ENCODE measurements around the genes PCDHA6, PCDHAC1, PCDHB16, PCDHB13, PCDHGB3 and HDAC3.

- RRBS = no CpG with 5 or more reads among the region's 5 CpGs
These were observed 9.5 kb downstream of the SLC35A4 start for GRCh38 chr5:140573949-140574705.

- RRBS = no CpG with 5 or more reads among the region's 6 CpGs
These were observed 31.8 kb downstream of the SLC35A4 start for GRCh38 chr5:140595902-140597298.

DNA sequence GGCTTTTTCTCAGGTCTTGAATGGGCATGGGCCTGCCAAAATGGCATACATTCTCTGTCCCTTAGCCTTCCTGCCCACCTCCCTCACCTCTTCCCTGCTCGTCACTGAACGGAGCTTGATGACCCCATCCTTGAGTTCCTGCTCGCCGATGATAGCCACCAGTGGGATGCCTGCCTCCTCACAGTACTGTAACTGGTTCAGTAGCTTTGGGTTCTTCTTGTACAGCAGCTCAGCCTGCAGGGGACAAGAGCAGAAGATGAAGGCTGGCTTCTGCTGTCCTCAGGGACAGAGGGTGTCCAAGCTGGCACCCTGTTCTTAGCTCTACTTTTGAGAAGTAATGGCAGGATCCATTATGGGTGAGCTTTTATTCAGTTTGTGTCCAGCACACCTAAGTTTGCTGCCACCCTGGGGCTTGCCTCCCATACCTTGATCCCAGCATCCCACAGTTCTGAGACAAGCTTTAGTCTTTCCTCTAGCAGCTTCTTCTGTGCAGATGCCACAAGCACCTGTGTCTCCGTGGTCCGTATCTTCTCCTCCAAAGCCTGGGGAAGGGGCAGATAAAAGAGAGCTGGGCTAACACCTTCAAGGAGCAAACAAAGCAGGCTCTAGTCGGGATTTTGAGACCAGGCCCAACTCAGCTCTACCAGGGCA, 1.3 kb upstream of the DND1 start:
- RRBS = no CpG with 5 or more reads among the region's 7 CpGs

DNA sequence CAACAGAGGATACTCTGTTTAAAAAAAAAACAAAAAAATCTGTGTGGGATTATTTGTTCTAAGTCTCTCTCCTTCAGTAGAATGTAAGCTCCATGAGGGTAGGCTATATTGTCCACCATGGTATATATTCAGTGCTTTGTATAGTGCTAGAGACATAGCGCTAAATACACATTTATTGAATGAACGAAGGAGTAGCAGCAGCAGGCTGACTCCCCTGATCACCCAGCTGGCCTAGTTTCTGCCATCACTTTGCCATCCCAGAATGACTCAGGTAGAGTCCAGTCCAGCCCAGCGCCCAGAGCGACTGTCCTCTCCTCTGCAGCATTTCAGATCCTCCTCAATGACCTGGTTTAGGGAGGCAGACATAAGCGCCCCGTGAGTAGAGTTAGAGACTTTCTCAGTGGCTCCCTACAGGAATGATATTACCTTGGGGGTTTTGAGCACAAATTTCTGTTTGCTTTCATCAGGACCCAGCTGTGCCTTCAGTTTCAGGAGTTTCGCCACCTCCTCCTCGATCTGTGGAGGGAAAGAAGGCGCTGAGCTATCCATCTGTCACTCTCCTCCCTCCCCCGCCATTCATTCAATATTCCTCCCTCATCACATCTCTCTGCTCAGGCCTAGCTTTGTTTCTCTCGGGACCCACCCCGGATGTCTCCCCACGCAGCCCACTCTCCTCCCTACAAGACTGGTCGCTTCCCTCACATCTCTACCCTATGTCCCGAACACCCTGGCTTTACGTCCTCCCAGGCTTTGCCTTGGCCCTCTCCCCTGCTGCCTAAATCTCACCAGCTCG, 545 bp downstream of the HARS1 start:
- RRBS = no CpG with 5 or more reads among the region's 17 CpGs

DNA sequence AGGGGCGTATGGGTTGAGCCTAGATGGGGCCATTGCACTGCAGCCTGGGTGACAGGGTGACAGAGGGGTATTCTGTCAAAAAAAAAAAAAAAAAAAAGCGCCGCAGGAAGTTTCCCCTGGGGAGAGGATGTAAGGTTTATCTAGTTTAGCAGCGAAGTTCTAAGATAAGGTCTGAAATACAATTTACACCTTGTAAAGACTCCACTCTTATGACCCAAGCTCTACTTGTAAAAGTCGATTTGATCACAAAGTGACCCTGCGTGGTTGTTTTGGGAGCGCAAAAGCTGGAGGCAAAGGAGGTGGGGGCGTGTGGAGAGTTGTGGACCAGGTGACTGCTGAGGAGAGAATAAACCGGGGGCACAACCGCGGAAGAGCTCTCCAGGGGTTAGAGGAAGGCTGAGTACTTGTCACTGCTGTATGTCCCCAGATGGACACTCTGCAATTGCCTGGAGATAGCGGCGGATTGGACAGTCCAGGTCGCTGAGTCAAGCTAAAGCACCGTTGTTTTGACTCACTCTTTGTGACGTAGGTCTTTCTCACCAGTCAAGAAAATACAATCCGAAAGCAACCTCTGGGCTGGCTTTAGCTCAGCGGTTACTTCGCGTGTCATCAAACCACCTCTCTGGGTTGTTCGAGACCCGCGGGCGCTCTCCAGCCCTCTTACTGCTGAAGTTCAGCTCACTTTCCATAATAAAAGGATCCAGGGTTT, 25.5 kb downstream of the ZMAT2 start:
- RRBS = no CpG with 5 or more reads among the region's 24 CpGs

GRCh38 chr5:140827682-140828776, at the start of gene PCDHA6:
PCDHA6 (plus strand) TSS chr5:140827960.
- RRBS = 17% methylated on average over 3 of the region's 46 CpGs

DNA sequence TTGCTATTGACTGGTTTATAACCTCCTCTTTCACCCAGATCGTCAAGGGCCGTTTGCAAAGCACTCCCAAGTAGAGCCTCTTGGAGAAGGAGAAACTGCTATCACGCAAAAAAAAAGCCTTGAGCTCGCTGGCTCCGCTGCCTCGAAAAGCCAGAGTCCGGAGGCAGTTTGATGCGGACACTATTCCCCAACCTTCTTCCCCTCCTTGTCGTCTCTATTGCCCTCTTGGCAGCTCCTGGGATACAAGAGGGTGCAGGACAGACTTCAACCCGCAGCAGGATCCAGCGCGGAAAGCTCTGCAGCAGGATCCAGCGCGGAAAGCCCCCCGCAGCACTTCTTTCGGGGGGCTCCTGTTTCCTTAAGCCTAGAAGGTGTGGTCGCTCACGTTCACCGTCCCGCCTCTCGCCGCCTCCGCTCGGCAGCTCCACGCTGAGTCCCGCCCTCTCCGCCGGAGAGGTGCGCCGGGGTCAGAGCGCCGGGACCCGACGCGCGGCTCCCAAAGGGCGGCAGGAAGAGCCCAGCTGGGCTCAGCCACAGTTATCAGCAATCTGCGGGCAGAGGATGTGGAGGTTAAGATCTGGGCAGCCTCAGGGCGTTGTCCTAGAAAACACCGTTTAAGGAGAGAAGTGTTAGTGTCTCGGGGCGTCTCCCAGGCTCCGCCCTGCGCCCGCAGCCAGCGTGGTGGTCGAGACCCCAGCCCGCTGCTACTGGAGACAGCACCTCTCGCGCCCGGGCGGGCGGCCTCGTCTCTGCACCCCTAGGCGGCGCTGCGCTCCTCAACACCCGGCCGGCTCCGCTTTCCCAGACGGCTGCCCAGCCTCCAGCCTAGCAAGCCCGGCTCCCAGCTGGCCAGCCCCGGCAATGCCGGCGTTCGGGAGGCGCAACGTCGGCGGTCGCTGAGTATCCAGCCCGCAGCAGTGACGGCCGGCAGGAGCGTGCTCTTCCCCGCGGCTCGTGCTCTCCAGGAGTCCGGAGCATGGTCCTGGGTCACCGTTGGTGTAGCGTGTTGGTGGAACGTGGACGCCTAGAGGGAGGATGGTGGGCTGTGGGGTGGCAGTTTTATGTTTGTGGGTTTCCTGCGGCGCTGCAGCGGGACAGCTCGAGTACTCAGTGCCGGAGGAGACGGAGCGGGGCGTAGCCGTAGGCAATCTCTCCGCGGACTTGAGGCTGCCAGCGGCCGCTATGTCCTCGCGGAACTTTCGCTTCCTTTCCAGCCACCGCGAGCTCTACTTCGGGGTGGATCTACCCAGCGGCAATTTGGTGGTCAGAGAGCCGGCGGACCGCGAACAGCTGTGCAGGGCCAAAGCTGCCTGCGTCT, at the start of gene PCDHAC1:
Gene PCDHAC1, plus strand, starts transcription at position 442 of the 1,318 bp plus-strand sequence.
- RRBS = 12% methylated on average over 28 of the region's 108 CpGs

- RRBS = no CpG with 5 or more reads among the region's 5 CpGs
These were observed 1.9 kb upstream of the PCDHAC2 start for GRCh38 chr5:140964250-140964984.

DNA sequence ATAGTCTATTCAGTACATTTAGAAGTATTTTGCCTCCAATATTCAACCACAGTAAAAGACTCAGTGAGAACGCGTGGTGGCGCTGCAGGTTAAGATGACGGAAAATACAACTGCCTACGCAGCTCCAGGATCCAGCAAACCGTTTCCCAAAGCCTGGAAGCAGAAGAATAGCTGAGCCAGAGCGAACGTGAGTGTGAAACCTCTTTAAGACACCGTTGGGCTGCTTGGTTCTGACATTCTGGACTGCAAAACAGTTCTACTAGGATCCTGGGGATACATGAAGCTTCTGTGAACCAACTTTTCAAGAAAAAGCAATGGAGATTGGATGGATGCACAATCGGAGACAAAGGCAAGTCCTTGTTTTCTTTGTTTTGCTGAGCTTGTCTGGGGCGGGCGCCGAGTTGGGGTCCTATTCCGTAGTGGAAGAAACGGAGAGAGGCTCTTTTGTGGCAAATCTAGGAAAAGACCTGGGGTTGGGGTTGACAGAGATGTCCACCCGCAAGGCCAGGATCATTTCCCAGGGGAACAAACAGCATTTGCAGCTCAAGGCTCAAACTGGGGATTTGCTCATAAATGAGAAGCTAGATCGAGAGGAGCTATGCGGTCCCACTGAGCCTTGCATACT, at the start of gene PCDHB16:
Gene PCDHB16, plus strand, starts transcription at position 142 of the 625 bp plus-strand sequence.
- RRBS = no CpG with 5 or more reads among the region's 18 CpGs

GRCh38 chr5:141213871-141214187, at the start of gene PCDHB13:
PCDHB13 (plus strand) TSS chr5:141213919.
- RRBS = no CpG with 5 or more reads among the region's 9 CpGs

GRCh38 chr5:141369939-141370361, at the start of gene PCDHGB3:
PCDHGB3 (plus strand) TSS chr5:141370242.
- RRBS = no CpG with 5 or more reads among the region's 8 CpGs

GRCh38 chr5:141422371-141422606, 1.4 kb downstream of the PCDHGA11 start:
- RRBS = no CpG with 5 or more reads among the region's 4 CpGs

DNA sequence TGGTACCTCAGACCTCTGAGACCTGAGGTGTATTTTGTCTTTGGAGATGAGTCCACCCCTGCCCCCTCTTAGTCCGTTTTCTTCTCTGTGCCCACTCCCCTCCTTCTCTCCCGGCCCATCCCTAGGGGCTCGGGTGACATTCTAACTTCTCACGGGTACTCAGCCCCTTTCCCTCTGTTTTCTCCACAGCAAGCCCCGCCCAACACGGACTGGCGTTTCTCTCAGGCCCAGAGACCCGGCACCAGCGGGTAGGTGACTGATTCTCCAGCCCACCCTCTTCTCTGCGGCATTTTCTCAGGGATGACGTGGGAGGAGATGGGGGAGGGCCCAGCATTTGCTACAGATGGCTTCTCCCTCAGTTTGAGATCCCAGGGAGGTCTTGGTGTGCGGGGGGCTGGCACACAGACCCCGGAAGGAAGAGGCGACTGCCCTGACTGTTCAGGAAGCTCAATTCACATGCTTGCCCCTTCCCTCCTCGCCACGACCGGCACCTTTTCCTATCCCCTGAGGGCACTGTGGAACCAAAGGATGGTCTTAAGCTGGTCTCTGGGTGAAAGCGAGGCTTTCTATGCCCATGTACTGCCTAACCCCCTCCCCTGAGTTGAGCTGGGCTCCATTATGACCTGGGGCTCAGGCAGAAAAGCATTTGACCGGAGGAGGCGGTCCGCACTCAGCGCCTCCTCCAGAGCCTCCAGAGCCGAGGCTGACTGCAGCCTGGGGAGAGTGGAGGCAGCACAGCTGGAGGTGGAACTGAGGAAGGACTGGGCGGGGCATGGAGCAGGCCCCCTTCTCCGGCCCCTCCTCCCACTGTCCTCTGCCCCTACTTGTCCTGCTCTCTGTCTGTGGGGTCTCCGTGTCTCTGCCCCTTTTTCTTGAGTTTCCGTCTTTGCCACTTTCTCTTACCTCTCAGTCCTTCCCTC, 6.0 kb downstream of the PCDHGC5 start:
- RRBS = 80% methylated on average over 9 of the region's 27 CpGs

DNA sequence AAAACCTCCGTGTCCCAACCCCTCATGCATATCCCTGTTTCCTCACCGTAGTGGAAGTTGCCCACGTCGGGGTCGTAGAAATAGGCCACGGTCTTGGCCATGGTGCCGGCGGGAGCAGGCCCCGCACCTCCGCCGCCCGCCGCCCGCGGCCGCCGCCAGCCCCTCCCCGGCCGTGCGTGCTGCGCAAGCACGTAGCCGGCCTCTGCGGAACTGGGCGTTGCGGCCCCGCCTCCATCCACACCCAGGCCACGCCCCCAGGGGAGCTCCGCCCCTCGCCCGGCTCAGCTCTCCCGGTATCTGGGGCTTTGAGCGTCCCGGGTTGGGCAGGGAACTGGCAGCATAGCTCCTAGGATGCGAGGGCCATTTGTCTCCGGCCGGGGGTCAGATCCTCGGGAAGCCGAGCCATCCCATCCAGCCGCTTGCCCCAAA, at the start of gene HDAC3:
Gene HDAC3, minus strand, starts transcription at position 160 of the 429 bp plus-strand sequence.
- RRBS = 2% methylated on average over 28 of the region's 40 CpGs

- RRBS = no CpG with 5 or more reads among the region's 18 CpGs
These were observed 21.0 kb downstream of the PCDH1 start for GRCh38 chr5:141856954-141857807.

GRCh38 chr5:141859863-141860302, 18.3 kb downstream of the PCDH1 start:
- RRBS = no CpG with 5 or more reads among the region's 5 CpGs

DNA sequence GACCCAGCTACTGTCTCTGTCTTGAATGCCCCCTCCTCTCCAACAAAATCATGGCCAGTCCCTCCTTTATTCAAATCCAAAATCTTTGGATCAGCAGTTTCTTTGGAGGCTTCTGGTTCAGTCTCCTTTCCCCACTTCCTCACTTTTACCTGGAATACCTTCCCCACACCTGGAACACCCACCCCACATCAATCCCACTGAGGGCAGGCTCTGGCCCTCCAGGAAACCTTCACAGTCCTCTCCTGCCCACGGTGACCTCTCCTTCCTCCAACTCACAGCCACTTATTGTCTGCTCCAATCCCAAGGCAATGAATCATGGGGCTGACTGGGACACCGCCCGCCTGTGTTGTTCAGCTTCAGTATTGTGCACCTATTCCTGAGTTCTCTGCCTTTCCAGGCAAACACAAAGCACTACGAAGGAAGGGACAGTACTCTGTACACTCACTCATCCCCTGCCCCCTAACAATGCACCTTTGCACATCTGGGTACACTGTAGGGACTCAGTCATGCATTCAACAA, 7.4 kb downstream of the PCDH1 start:
- RRBS = no CpG with 5 or more reads among the region's 4 CpGs

DNA sequence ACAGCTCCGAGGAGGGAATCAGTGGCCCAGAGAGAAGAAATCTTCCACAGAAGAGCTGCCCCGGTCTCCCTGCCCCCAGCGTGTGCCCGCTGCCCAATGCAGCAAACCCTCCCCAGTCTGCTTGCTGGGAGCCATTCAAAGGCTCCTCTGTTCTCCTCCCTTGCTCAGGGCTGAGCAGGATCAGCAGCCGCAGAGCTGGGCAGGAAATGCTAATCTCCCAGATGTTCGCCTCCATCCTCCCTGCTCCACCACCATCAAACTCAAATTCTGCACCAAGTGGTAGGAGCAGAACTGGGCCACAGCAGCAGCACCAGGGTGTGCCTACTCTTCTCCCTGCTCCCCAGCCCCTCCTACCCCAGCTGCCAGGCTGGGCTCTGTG, 1.7 kb upstream of the PCDH1 start:
- RRBS = no CpG with 5 or more reads among the region's 6 CpGs

DNA sequence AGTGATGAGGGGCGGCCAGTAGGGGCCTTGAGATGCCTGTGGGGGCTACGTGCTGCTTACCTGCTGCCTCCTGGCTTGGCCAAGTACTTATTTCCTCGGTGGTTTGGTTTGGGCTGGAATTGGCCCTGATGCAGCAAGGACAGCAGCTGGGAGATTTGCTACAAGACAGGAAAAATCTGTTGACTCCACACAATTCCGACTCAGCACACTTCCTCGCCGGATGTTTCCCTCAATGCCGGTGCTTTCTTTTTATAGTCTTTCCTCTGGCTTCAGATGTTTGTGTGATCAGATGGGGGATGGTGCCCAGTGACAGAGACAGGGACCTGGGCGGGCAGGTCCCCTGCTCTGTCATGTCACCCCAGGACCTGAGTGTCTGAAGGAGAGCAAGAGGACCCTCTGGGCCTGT, 6.6 kb downstream of the PCDH12 start:
- RRBS = no CpG with 5 or more reads among the region's 8 CpGs

Measured in hTERT-HM (cell line).